Measurements from ENCODE around the genes LRRC34, GPR160 and SKIL.

DNA sequence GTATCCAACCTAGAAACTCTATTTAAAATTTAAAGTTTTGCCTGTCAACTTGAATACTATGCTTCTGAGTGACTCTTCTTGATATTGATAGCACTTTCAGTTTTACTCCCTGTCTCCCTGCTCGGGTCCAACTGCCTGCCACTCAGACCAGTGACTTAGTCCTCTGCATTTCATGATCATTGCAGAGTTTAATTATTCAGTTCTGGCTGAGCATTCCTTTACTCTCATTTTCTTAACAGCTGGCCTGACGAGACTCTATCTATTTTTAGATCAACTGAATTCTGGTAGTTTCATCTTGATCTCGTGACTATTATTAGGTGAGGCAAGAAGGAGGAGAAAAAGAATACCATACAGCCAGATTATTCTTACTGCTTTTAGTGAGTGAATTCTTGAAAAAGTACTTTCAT is 617.4 kb downstream of the SI start:
- PRO-cap, 3 experiments: no peak in any of the 3 experiments

DNA sequence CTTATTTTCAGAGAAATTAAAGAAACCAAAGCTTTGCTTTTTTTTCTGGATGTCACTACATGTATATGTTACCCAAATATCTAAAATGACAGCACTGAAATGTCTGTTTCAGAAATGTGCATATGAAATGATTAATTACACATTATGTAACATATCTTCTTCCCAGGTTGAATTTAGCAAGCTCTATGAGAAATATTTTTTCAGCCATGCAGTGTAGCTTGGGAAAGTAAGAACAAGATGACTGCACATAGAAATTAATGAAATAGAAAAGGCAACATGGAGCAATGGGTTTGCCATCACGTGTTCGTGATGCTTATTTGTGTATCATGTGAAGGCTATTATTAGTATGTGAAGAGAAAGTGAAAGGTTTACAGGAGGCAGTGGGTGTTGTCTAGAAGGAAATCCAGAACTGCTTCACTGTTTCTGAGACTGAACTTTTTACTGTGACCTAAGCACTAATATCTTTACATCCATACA is 14.7 kb downstream of the SERPINI1 start:
- PRO-cap, 3 experiments: no peak in any of the 3 experiments

- PRO-cap, 3 experiments: no peak in any of the 3 experiments
These were observed 68.1 kb downstream of the GOLIM4 start for GRCh38 chr3:168027604-168028100.

DNA sequence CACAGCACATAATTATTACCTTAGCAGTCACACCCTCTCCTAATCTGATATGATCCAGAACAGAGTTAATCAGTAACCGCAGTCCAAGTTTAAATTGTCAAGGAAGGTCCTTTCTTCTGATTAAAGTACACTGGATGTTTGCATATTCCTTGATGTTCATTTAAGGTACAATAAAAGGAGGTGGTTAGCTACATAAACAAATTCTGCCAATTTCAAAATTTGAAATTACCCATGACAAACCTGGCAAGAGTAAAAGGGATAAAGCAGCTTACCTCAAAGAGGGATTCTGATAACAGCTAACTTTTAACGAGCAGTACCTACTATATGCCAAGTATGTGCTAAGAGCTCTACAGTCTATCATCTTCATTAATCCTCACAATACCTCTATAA is 4.4 kb downstream of the GOLIM4 start:
- PRO-cap, 3 experiments: no peak in any of the 3 experiments

GRCh38 chr3:168094483-168095077 is 1.1 kb downstream of the GOLIM4 start:
- PRO-cap, 3 experiments: peak in 1 of 3 experiments; most common plus-strand start chr3:168094892 (in 1); most common minus-strand start chr3:168094791 (in 1)

- PRO-cap, 3 experiments: peak in 3 of 3 experiments; most common plus-strand start chr3:168096078 (in 3)
These were observed 151 bp upstream of the GOLIM4 start for GRCh38 chr3:168095973-168096176.

DNA sequence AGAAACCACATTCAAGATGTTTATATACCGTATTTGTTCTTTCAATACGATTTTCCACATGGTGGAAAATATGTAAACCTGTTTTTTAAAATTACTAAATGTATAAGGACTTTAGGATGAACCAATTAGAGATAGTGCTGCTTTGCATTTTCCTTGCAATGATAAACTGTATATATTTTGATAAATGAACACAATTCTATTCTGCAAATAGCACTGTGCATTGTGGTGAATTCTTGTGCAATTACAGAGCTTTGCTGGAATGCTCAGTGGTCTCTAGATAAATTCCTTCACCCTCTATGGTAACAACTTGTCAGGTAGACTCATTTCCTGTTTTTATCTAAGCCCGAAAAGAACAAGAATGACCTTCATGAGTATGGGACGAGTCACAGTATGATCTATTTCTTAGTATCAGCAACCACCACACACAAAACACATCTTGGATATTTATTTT is 551.4 kb downstream of the MECOM start:
- PRO-cap, 3 experiments: no peak in any of the 3 experiments

GRCh38 chr3:169390299-169390896 is 273.1 kb downstream of the MECOM start:
- PRO-cap, 3 experiments: no peak in any of the 3 experiments

DNA sequence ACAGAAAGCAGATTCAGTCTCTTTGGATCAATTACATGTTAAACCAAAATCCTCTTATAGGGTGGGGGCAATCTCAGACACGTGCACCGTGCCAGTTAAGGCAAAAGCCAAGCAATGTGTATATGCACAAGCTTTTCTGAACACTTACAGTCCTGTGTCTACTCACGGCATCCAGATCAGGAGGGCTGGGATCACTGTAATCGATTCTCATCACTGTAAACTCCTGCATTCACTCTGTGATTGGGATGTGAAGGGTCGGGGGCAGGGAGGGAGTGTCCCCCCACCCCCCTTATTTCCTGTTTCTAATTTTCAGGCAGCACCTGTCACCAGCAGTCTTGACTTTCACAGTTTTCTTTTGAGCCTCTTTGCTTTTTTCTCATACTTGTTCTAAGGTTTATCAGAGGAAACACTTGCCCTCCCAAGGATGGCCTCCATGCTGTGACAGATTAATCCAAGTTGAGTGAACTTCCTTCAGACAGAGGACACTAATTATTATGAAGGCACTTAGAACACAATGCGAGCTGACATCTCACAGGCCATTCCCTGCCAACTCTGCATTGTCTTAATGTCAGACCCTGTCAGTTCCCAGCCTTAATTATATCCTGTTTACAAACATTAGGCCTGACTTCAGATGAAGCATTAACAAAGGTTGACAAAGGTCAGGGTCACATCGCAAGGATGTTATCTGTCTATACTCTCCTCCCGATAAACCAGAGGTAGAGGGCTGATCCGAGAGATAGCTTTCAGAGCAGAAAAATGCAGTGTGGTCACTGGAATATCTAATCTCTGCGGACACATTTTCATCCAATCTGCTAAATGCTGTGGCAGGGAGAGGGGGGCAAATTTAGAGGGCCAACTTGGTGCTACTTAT is 153.3 kb downstream of the MECOM start:
- PRO-cap, 3 experiments: no peak in any of the 3 experiments

GRCh38 chr3:169613942-169614576 is 49.5 kb downstream of the MECOM start:
- PRO-cap, 3 experiments: no peak in any of the 3 experiments

GRCh38 chr3:169812830-169813151 is at the start of gene LRRC34:
TSS of gene LRRC34 (minus strand) at chr3:169812904.
- PRO-cap, 3 experiments: no peak in any of the 3 experiments

DNA sequence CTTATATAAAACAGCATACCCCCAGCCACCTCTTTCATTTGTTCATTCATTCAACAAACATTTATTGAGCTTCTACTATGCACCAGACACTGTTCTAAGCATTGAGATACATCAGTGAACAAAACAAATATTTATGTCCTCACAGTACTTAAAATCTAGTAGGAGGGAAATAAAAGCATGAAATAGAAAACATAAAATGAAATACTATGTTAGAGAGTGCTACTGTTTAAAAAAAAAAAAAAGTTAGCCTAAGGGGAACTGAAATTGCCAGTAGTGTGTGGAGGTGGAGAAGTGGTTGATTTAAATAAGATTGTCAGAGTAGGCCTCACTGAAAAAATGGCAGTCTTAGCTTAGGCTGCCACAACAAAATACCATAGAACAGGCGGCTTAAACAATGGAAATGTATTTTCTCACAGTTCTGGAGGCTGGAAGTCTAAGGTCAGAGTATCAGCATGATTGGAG is 23.3 kb upstream of the LRRC34 start:
- PRO-cap, 3 experiments: no peak in any of the 3 experiments

GRCh38 chr3:169966923-169967754 is 532 bp downstream of the SEC62 start:
- PRO-cap, 3 experiments: peak in 2 of 3 experiments; most common plus-strand start chr3:169967107 (in 1); most common minus-strand start chr3:169967175 (in 1)

- PRO-cap, 3 experiments: peak in 1 of 3 experiments; most common plus-strand start chr3:170002499 (in 1); most common minus-strand start chr3:170002405 (in 1)
These were observed 35.5 kb upstream of the GPR160 start for GRCh38 chr3:170002182-170002813.

DNA sequence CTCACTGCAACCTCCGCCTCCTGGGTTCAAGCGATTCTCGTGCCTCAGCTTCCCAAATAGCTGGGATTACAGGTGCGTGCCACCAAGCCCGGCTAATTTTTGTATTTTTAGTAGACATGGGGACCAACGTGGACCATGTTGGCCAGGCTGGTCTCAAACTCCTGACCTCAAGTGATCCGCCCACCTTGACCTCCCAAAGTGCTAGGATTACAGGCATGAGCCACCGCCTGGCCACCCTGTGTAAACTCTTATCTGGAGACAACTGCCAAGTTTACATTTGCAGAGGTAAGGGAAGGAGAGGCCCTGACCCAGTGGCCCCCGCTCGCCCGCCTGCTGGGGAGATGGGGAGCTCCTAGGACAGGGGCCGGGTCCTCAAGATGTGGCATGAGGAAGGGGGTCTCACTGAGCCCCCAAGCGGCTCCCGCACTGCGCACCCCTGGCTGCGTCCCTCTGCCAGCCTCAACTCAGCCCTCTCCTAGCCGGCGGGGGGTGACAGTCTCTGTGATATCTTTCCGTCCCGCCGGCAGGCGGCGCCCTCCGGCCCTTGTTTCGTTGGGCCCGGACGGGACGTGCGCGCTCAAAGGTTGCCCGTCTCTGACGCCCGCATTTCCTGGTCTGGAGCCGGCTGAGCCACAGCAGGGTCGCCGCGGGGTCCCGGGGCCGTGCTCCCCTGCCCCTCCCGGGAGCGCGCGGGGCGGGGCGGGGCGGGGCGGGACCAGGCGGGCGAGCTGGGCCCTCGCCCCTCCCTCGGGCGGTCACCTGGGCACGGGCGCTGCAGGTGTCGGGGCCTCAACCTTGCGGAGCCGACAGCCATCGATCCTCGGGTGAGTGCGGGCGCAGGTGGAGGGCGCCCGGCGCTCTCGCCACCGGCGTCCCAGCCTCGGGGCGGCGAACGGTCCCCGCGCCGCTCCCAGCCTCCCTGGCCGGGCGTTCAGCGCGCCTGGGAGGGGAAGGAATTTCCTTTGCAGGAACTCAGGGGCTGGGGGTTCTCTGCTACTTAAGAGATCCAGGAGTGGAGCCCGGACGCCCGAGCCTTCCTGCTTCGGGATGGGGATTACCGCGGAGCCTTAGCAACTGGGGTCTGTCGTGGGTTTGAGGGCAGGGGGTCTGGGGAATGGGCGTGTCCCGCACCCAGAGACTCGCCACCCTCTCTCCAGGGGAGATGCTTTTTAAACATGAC is at the start of gene GPR160:
Gene GPR160, plus strand, starts transcription at position 604 of the 1,180 bp plus-strand sequence.
- PRO-cap, 3 experiments: peak in 3 of 3 experiments; most common plus-strand start position 806 of the sequence (in 3); most common minus-strand start position 612 of the sequence (in 2)

DNA sequence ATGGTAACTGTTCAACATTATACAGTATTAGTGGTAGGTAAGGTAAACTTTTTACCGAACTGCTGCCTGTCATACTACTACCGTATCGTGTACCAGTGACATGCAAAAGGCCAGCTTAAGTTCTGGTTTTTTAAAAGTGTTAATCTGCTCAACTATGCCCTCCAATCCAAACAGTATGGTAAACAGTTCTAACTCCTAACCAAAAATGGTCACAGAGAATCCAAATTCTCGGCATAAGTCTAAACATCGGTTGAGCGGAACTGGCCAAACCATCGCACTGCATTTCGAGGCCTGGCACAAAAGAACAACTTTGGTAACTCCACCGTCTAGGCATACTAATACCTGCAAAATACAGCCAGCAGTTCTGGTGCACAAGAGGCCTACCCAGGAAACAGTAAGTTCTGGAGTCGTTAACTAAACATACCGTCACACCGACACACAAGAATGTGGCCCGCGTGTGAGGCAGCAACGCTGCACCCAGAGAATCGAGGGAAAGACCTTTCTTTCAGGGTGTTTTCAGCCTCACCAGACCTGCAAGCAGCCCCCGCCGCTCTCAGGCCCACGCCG is 836 bp downstream of the PHC3 start:
- PRO-cap, 3 experiments: peak in 2 of 3 experiments; most common plus-strand start position 234 of the sequence (in 2)

DNA sequence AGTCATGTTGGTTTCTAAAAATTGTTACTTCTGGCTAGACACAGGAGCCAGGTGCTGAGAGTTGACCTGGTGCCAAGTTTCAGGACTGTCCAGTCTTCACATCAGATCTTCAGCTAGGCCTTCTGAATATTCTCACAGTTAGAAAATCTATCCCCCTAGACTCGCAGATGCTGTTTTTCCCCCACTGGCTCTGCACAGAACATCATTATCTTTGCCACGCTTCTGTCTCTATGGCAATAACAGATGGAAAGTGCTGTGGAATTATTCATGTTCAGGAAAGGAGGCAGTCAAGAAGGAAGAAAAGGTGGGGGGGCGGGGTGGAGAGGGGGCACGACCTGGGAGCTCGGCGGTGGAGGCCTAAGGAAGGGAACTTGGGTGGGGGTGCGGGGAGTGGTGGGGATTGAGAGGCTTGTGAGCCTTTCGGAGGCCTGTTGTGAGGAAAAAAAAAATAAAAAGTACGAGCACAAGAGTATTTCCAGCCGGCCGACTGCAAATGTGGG is 1.7 kb upstream of the SKIL start:
- PRO-cap, 3 experiments: peak in 2 of 3 experiments; most common plus-strand start position 264 of the sequence (in 2)

- PRO-cap, 3 experiments: peak in 3 of 3 experiments; most common plus-strand start chr3:170357715 (in 3); most common minus-strand start chr3:170357171 (in 3)
These were observed at the start of gene SKIL for GRCh38 chr3:170357081-170357809. TSS of gene SKIL (plus strand) at chr3:170357715.

DNA sequence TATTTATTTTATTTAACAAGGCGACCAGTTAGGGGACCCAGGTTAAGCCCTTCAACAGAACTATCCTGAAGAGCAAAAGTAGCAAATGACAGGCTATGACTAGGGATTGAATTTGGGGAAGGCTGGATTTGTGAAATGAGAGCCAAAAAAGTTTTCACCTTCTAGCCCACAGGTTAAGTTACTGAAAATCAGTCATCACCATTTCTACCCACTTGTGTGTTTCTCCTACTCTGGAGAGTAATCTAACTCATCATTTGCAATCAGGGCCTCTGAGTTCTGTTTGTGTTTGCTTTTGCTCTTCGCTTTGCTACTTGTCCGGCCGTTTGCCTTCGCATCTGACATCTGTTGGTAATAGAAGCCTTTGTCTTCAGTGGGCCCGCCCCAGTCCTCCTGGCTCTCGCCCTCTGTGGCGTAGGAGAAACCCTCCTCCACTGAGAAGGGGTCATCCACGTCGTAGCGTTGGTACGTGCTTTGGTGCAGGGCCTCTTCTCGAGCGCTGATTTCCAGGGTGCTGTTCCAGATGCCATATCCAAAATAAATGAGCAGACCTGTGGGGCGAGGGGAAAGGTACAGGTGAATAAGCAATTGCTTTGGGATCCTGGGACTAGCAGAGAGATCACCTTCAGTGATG is 48.3 kb downstream of the CLDN11 start:
- PRO-cap, 3 experiments: no peak in any of the 3 experiments

- PRO-cap, 3 experiments: peak in 1 of 3 experiments; most common minus-strand start chr3:170475020 (in 1)
These were observed 56.2 kb downstream of the CLDN11 start for GRCh38 chr3:170474883-170475281.